ENCODE measurements around a stretch of chr1.

- RRBS = no CpG with 5 or more reads among the region's 10 CpGs
Observed at GRCh38 chr1:183876991-183877750, 72.3 kb downstream of the RGL1 start.

- RRBS = no CpG with 5 or more reads among the region's 13 CpGs
Observed at GRCh38 chr1:183897481-183898197, 92.7 kb downstream of the RGL1 start.

- RRBS = no CpG with 5 or more reads among the region's 3 CpGs
Observed at GRCh38 chr1:183900012-183900399, 95.1 kb downstream of the RGL1 start.

DNA sequence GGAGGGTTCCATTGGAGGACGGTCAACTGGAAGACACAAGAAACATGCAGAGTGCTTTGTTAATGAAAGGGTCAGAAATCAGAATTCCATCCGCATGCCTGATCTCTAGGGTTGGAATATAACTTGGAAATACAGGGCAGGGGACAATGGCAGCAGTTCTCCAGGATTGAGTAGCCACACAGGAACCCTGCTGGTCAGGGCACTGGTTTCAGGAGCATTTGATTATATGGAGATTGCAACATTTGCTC is 82.8 kb downstream of the COLGALT2 start:
- RRBS = no CpG with 5 or more reads among the region's 2 CpGs

- RRBS = no CpG with 5 or more reads among the region's 5 CpGs
Observed at GRCh38 chr1:184052342-184052599, 741 bp downstream of the TSEN15 start.

- RRBS = no CpG with 5 or more reads among the region's 10 CpGs
Observed at GRCh38 chr1:184366965-184367325, 19.9 kb upstream of the C1orf21 start.

DNA sequence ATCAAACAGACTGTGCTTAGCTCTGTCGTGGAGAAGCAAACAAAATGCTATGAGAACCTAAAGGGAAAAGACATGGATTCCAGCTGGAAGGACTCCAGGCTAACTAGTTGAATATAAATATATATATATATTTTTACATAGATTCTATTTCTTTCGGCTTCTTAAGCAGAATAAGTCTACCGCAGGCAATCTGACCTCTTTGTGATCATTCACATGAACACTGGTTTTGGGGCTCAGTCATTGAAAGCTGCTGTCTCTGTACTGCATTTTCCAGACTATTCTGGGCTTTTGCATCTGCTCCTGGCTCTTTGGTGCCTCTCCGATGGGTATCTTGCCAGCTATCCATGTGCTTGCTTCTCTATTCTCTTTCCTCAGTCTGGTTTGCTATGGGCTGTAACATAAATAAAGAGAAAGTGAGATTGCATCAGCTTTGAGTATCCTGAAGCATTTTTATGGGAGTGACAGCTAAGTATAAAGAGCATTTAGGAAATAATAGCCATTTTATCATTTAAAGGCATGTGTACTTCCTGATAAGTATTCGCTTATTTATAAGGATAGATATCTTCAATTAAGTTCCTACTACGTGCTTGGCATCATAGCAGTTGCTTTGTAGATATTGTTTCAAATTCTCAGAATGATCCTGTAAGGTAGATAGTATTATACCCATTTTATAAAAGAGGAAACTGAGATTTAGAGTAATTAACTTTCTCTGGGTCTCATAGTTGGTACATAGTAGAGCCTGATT is 70.7 kb downstream of the C1orf21 start:
- RRBS = no CpG with 5 or more reads among the region's 6 CpGs

GRCh38 chr1:184503852-184504434 is 117.1 kb downstream of the C1orf21 start:
- RRBS = no CpG with 5 or more reads among the region's 10 CpGs

GRCh38 chr1:184504435-184504650 is 117.5 kb downstream of the C1orf21 start:
- RRBS = no CpG with 5 or more reads among the region's 4 CpGs

DNA sequence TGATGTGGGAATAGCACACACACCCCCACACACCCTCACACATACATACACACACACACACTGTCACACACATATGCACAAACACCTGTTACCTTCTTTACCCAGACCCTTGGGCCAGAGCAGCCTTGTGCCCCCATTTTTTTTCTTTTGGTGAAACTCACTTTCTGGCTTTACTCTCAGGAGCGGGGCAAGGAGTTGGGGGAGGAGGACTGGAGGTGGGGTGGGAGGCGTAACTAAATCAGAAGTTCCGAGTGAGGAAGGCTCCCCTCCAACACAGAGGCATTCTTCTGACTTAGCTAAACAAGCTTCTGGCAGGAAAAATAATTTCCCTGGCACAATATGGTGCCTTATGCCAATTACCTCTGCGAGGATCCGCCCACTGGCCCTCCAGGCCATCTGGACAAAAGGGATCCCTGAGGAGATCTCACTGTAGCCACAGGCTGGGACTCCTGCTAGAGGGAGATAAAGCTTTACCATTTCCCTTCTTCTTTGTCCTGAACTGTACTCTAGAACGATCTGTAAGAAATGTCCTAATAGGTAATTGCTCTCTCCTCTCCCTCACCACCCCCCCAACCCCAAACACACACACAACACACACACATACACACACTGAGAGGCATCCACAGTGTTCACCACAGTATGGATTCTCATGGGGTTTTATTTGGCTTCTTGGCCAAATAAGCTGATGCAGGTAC is 168.8 kb downstream of the C1orf21 start:
- RRBS = no CpG with 5 or more reads among the region's 6 CpGs

- RRBS = no CpG with 5 or more reads among the region's 8 CpGs
Observed at GRCh38 chr1:184615093-184615987, 139.3 kb downstream of the EDEM3 start.

GRCh38 chr1:184620935-184621418 is 133.7 kb downstream of the EDEM3 start:
- RRBS = no CpG with 5 or more reads among the region's 7 CpGs

DNA sequence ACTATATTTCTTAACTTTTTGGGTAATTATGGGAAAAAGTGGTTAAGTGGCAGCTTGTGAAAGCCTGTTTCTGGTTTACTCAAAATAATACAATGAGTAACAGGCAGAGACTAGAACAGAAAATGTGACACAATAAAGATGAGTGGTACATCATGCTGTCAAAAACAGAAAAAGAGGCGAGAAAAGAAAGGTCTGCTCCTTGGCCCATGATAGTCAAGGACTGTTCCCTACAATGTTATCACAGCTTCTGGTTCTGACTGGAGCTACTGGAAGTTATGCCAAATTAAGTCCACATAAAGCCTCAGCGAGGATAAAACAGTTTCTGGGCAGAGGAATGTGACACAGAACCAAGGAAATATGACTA is 92.1 kb downstream of the NIBAN1 start:
- RRBS = no CpG with 5 or more reads among the region's 2 CpGs

DNA sequence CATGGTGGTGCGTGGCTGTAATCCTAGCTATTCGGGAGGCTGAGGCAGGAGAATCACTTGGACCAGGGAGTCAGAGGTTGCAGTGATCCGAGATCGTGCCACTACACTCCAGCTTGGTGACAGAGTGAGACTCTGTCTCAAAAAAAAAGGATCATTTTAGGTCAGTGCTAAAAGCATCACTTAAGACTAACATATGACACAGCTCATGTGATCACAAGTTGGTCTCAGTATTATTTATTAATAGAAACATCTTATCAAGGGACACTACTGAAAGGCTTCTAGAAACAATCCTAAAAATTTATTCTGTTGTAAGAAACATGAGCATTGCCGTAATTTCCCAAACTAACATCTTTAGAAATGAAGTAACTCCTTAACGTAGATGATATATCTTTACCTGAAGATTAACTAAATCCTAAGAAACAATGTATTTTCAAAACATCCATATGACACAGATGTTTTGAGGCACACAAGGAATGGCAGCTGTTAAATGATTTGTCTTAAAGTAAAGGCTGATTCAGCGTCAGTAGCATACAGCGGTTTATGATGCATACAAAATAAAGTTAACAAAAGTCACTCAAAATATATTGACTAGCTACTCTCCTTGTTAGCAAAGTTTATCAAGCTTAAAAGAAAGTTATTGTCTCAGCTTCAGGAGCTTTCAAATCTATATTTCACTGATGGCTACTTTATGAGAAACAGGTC is 2.6 kb downstream of the NIBAN1 start:
- RRBS = no CpG with 5 or more reads among the region's 8 CpGs

DNA sequence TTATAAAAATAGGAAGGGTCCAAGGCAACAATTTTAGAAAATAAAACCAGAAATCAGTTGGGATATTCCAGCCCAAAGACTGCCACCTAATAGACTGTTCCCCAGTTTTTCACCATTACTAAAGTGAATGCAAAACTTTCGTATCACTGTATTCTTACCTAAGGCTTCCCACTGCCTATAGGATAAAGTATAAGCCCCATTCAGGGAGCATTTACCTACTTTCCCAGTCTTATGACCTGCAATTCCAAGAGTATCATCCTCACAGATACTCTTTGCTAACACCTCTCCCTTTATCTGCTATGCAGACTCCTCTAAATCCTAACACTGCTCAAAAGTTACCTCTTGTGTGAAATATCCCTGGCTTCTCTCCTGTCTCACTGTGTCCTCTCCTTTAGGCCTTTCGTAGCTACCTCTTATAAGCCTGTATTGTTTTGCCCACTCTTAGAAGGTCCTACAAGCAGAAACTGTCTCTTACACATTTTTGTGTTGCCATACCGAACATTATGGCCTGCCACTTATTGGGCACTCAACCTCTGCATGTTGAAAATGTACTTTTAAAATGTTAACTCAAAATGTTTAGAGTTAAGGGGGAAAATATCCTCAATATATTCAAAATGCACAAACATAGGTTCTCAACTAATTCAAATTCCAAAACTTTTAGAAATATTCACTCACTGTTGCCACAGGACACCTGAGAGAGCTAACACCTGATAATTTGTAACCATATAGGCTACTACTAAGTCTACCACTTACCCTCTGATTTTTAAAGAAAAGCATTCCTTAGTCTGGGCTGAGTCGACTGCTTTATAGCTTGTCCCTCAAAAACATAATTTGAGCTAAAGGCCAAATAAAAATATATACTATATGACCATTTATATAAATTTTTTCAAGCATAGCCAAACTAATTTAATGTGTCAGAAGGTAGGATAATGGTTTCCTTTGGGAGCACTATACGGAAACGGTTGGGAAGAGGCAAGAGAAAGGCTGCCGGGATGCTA is 13.0 kb downstream of the IVNS1ABP start:
- RRBS = no CpG with 5 or more reads among the region's 7 CpGs

DNA sequence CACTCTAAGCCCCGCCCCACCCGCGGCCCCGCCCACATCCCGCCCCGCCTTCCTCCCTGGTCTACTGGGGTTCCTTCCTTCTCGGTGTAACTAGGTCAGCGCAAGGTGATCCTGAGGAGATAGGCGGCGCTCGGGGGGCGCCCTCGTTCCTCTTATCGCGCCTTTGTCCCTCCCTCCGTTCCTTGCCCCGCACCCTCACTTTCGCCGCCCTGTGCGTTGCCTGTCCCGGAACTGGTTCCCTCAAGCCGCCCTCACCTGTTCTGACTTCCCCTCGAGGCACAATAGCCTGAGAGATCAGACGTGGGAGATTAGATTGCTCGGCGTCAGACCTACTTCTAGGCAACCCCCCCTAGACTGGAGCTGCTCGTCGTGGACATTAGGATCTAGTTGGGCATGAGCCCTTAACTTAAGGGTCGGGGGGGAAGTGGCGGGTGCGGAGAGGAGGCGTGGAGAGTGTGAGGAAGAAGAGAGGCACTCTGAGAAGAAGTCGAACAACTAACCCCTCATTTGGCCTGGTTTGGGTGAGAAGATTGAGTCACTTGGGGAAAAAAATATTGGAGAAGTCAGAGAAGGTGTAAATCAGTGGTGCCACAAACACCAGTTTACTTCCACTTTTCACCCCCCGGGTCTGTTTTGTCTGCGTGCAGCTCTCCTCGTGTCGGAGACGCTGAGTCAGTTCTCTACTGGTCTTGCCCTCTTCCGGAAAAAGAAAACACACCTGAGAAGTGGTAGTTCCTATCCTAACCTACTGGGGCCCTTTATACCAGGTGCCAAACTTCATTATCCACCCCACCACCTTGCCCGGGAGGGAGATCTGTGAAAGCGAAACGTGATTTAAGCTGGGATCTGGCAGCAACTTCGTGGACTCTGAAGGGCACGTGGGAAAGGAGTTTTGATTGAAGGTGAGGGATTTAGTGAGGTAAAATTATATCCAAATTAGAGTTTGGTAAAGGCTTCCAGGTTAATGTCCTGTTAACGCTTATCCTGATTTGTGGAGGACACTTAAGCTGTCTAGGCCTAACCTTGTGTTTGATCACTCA is 653 bp upstream of the IVNS1ABP start:
- RRBS = 15% methylated on average over 5 of the region's 45 CpGs

GRCh38 chr1:185427358-185427758 is 110.3 kb upstream of the IVNS1ABP start:
- RRBS = no CpG with 5 or more reads among the region's 2 CpGs

DNA sequence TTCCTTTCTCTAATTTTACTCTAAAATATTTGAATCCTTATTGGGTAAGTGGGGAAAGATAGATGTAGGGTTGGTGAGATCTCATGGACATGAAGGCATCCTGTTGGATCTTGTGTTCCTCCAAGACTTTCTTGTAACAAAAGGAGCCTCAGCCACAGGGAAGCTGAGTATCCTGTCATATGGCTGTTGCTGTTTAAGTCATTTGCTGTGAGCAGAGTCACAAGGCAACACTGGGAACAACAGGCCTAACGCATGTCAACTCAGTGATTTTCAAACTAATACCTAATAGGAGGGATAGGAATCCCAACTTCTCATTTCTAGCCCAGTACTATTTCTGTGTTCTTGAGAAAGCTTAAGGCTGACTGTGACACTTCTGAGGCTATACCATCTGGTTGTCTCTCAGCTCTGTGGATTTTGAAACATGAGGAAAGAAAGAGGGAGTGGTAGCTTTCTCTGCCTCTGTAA is 166.5 kb upstream of the IVNS1ABP start:
- RRBS = no CpG with 5 or more reads among the region's 1 CpG

DNA sequence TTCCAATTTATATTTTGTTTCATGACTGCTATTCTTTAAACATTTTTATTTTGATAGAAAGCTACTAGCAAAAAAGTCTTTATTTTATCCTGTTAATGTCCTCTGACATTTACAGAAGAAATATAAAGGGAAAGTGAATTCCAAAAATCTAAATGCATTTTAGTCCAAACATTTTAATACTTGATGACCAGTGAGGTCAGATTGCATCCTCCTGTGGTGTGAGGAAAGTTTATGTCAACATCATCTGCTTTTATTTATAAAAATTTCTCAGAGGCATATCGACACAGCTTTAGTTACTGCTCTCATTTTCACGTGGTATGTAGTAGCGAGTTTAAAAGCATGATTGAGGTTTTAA is 234.7 kb downstream of the HMCN1 start:
- RRBS = no CpG with 5 or more reads among the region's 3 CpGs

- RRBS = no CpG with 5 or more reads among the region's 4 CpGs
Observed at GRCh38 chr1:186296625-186296936, 502 bp downstream of the PRG4 start.

Data from hTERT-HM (cell line).